Left colon (tissue), 1 donor: Measurements from ENCODE around the genes SNAPC4 and ENTR1.

- PRO-cap, result no peak
These were observed 1.1 kb downstream of the QSOX2 start for GRCh38 chr9:136244310-136245019.

- PRO-cap, result bidirectional peak, plus-strand start at chr9:136267438, minus-strand start at chr9:136267257
These were observed 21.6 kb upstream of the QSOX2 start for GRCh38 chr9:136266805-136267987.

DNA sequence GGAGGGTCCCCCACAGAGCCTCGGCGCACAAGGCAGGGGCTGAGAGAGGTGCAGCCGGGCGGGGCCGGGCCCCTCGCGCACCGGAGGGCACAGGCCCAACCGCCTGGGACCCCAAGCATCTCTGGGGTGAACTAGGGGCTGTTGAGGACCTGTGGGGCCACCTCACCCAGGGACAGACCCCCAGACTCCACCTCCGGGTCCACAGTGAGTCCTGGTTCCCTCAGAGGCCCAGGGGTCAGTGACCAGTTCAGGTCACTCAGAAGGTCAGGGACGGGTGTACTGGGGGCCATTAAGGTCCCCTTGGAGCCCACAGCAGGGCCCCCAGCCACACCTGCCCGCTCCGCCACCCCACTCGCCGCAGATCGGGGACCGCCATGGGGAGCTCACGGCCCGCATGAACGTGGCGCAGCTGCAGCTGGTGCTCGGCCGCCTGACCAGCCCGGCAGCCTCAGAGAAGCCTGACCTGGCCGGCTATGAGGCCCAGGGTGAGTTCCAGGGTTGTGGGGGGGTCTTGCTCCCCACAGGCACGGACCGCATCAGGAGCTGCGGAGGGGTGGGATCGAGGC is 13.3 kb downstream of the GPSM1 start:
- PRO-cap, result no peak

- PRO-cap, result no peak
These were observed 16.4 kb downstream of the GPSM1 start for GRCh38 chr9:136343719-136344248.

GRCh38 chr9:136345140-136345864 is 18.0 kb downstream of the GPSM1 start:
- PRO-cap, result no peak

- PRO-cap, result no peak
These were observed 9.9 kb downstream of the DNLZ start for GRCh38 chr9:136353623-136354084.

GRCh38 chr9:136361639-136362174 is 1.8 kb downstream of the DNLZ start:
- PRO-cap, result no peak

GRCh38 chr9:136395073-136395543 is 4.9 kb downstream of the SNAPC4 start:
- PRO-cap, result no peak

DNA sequence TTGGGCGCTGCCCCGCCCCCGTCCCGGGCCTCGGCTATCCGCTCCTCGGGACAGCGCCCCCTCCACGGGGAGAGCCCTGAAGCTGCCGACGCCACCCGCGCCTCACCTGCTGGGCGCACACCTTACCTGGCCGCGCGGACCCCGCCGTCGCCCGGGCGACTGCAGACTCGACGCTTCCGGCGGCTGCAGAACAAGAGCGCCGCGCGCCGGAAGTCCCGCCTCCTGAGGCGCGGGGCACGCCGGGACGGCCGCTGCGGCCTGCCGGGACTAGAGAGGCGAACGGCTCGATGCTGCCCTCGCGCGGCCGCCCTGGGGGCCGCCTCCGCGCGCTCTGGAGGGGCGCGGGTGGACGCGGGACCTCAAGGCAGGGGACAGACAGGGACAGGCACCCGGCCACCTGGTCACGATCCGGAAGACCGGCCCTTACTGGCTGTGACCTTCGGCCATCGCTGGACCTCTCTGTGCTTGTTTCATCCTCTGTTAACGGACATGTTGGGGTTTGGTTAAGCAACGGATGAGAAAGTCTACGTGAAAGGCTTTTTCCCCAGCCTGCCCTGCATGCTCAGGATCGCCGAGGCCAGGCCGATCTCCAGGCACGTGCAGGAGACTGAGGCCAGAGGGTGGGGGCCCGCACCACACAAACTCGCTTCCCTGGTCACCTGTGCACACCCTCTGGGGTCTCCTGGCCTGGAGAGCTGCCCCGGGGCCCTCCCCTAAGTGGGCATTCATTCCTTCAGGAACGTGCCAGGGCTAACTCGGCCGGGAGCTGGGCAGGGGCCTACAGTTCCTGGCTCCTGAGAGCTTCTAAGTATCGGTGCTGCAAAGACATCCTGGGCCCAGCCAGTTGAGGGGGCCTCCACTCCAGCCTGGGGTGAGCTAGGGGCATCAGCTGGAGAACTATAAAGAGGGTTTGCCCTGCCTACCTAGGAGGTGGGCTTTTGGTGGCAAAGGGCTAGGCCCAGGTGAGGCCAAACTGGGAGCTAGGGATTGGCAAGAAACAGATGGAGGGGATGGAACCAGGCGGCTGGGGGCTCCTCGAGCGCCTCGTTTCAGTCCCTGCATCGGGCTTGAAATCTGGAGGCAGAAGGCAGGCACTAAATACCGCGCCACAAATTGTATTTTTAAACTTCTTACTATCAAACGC is at the start of gene SNAPC4:
Gene SNAPC4 (minus strand): TSS at position 163 of the 1,144 bp plus-strand sequence.
- PRO-cap, result unidirectional peak, minus-strand start at position 161 of the sequence

- PRO-cap, result no peak
These were observed 1.7 kb downstream of the ENTR1 start for GRCh38 chr9:136408716-136409198.

DNA sequence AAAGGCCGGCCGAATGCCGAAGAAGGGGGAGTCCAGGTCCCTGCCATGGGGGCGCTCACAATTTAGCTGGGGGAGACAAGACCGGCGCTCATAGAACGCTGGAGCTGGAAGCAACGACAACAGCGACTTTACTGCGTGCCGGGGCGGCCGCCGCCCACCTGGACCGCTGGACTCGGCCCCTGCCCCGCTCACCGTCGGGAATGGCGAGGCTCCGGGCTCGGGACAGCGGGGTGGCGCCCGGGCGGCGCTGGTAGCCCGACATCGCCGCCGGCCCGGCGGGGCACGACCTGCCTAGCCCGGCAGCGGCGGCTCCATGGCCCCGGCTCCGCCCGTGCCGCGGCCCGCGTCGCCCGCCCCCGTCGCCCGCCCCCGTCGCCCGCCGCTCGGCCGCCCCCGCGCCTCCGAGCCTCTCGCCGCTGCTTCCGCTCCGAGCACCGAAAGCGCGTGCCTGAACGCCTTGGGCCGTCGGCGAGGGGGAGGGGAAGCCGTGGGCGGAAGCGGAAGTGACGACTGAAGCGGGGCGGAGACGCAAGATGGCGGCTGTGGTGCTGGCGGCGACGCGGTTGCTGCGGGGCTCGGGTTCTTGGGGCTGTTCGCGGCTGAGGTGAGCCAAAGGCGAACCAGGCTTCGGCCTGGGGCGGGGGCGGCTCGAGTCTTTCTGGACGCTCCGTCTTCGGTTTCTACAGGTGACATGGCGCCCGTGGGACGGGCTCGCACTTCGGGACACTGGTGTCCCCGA is at the start of gene ENTR1:
Gene ENTR1 (minus strand): TSS at position 479 of the 739 bp plus-strand sequence.
- PRO-cap, result bidirectional peak, plus-strand start at position 523 of the sequence, minus-strand start at position 477 of the sequence

GRCh38 chr9:136459666-136460159 is 20.1 kb upstream of the INPP5E start:
- PRO-cap, result no peak

- PRO-cap, result no peak
These were observed 2.8 kb upstream of the SEC16A start for GRCh38 chr9:136485543-136486112.

DNA sequence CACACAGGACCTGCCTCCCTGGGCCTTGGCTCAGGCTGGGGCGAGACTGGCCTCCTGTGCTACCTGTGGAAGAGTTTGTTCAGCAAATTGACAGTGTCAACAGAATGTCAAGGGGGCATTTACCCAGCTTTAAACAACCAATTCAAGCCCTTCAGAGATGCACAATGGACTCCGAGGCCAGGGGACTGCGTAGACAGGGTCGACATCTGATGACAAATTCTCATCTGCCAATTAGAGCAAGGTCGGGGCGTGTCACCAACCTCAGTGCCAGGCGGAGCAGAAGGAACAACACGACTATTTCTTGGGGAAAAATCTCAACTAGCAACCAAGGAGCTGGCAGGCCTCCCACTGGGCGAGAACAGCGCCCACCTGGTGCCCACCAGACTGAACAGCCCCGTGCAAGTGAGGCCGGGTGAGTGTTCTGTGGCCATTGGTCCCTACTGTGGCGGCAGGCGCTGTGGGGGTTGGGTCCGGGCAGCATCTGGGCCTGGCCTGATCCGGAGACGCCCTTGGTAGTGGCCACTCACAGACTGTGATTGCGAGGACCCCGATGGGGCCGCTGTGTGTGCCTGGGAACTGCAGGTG is 11.6 kb downstream of the NOTCH1 start:
- PRO-cap, result no peak

DNA sequence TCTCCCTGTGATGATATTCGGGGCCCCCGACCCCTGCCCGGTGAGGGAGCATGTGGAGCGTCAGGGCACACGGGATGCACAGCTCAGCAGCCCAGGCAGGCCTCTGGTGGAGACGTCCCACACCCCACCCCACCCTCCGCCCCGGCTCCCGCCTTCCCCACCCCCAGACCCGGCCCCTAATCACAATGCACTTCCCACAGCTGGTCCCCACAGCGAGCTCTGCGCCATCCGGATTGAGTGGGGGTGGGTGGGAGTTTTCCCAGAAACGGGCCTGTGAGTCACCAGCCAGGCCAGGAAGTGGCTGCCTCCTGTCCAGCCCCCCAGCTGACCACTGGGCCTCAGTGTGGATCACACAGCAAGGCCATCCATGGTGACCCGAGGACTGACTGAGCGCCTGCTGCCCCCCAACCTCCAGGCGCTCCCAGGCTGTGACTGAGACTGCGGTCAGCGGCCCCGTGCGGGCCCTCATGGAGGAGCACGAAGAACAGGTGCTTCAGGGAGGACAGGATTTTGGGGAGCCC is 48.4 kb upstream of the EGFL7 start:
- PRO-cap, result no peak

DNA sequence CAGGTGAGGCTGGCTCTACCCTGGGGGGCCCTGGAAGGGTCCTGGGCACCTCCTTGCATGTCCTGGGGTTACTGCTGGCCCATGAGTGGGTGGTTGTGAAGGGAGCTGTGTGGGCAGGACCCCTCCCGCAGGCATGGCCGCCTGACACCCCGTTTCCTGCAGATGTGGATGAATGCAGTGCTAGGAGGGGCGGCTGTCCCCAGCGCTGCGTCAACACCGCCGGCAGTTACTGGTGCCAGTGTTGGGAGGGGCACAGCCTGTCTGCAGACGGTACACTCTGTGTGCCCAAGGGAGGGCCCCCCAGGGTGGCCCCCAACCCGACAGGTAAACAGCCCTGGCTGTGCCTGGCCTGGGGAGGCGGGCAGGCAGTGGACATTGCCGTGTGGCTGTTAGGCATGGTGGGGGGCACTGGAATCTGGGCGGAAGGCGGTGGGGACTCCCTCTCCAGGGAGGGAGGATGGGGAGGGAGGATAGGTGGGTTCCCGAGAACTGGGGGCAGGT is 7.3 kb downstream of the EGFL7 start:
- PRO-cap, result no peak

- PRO-cap, result no peak
These were observed 10.0 kb upstream of the AGPAT2 start for GRCh38 chr9:136697188-136697749.

GRCh38 chr9:136704829-136705162 is 7.6 kb upstream of the DIPK1B start:
- PRO-cap, result no peak

- PRO-cap, result bidirectional peak, plus-strand start at chr9:136728317, minus-strand start at chr9:136728184
These were observed 14.7 kb downstream of the LCN10 start for GRCh38 chr9:136728086-136728456.

DNA sequence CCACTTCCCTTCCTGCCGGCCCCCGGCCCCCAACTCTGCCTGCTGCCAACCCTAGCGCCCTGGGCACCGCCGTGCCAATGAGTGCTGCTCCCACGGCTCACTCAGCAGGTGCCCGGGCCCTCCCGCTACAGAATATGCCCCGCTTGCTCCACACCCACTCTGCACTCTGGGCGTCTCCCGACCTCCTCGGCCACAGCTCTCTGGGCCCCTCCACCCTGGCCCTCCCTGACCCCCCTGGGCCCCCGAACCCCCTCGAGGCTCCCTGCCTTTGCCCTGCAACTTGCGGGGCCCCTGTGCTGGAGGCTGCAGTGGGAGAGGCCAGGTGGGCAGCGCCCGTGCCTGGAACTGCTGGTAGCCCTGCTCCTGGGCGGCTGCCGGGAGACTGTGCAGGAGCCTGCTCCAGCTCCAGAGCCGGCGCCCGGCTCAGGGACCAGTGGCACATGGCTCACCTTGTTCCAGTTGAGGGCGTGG is 367 bp downstream of the LCN10 start:
- PRO-cap, result no peak